Tongue (tissue), 2 donors: ENCODE measurements around a stretch of chr5.

DNA sequence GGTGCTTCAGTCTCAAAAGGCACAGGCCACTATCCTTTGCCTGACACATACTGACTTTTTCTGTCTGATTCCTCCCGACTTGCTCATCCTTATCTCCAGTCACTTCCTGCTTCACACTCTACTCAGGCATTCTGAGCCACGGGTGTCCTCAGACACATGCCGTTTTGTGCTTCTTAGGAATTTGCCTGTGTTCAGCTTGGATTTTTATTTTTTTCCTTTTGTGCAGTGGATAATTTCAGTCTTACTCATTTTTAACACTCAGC, 54.0 kb downstream of the MAN2A1 start:
- RAMPAGE, long total RNA, result no peak

DNA sequence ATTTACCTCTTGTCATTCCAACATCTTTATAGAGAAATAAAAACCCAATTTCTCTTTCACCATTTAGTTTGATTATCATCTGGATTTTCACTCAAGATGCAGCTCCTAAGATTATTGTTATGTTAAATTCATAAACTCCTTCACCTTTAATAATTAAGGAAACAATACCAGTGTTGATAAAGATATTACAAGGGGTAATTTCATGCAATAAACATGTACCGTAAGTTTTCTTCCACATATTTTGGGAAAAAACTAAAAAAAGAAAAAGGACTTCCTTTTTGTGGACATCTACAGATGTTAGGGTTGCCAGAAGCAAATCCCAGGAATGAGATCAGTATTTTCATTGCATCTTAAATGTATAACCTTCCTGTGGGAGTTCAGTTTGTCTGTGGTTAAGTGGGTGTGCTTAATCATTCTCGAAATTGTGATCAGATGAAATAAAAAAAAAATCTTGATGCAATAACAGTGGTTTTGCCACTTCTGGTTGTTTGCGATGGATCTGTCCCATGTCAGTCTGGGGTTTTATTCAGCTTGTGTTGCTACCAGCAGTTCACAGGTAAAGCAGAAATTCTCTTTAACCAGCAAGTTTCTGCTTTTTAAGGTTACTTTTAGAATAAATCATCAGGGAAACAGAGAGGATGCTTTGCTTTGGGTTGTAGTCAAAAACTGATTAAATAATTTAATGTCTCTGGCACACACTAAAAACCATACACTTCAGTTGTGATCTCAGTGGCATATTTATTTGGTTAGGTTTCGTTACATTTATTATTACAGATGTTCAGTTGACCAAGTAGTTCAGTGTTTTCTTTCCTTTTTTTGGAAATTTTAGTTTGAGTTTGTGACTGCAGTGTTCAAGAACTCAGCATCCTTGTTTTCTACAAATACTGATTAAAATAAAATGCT, 179.0 kb downstream of the MAN2A1 start:
- RAMPAGE, long total RNA, result no peak

- RAMPAGE, long total RNA, result no peak
Observed at GRCh38 chr5:110737988-110738439, 793 bp upstream of the SLC25A46 start.

- RAMPAGE, long total RNA, result no peak
Observed at GRCh38 chr5:111225896-111226258, 1.7 kb downstream of the CAMK4 start.

DNA sequence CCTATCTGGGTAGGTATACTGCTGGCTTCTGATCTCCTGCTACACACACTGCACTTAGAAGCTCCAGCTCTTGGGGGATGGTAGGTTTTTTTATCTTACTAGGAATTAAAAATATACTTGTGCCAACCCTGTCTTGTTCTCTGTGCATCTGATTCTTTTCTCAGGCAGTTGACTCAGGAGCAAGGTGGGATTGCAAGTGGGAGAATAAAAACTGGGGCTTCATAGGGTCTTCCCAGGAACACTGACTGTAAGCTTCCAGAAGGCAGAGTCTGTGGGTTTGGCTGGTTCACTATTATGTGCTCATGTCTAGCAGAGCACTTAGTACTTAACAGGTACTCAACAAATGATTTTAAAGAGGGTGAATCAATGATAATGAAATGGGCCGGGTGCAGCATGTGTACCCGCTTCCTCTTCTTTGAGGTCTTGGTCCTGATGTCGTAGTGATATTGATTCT, 5.5 kb downstream of the CAMK4 start:
- RAMPAGE, long total RNA, result no peak

- RAMPAGE, long total RNA, result no peak
Observed at GRCh38 chr5:111254556-111254980, 30.4 kb downstream of the CAMK4 start.

- RAMPAGE, long total RNA, result no peak
Observed at GRCh38 chr5:112160368-112161387, 258.4 kb downstream of the EPB41L4A start.

DNA sequence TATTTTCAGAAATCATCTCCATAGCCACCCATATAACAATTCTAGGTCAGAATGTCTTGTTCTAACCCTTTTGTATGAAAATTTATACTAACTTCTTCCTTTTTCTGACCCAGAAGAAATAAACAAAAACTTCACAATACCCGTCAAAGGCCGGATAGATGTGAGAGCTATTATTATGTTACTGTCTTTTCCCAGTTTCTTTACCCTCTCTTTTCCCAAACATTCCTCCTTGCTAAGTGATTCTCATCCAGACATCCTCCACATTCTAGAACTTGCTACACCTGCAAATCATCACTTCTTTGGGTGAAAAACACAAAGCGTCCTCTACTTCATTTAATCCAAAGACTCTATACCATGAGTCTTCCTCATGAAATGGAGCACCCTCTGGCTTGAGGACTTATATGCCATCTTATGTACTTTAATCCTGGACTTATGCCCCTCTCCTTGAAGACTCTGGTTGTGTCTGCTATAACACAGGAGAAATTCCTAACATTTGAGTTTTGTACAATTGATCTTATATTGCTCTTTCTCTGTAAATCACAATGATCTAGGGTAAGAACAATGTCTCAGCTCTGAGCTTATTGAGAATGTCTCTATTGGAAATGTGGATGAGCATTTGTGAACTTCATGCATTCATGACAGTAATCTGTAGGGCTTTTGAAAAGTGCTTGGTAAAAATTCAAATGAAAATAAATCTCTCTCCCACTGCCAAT, 194.0 kb downstream of the EPB41L4A start:
- RAMPAGE, long total RNA, result no peak

DNA sequence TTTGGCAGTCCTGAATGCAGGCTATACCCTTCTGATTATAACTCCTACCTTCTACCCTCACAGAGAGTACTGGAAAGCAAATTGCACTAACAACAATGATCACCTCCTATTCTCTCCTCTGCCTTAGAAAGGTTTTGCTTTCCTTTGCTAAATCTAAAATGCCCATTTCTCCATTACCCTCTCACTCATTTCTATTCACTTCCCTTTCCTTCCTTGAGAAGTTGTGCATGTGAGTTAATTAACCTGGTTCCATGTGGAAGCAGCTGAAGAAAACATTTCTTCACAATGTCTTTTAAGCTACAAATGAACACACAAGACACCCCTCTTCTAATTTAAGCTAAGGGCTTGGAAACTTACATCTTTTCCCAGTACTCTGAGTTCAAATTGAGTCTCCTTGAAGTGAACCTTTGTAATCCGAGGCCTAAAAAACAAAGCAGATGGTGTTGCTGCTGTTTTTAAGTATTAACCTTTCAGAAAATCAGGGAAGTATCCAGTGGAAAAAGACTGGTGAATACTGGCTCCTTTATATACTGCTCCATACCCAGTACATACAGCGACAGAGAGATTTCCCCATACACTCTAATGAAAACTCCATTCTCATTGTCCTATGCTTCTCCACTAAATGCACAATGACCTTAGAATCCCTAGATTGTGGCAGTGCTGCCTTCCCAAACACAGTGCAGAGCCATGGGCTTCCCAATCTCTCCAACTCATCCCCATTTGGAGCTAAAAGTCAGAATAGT, 160.0 kb downstream of the EPB41L4A start:
- RAMPAGE, long total RNA, result no peak

DNA sequence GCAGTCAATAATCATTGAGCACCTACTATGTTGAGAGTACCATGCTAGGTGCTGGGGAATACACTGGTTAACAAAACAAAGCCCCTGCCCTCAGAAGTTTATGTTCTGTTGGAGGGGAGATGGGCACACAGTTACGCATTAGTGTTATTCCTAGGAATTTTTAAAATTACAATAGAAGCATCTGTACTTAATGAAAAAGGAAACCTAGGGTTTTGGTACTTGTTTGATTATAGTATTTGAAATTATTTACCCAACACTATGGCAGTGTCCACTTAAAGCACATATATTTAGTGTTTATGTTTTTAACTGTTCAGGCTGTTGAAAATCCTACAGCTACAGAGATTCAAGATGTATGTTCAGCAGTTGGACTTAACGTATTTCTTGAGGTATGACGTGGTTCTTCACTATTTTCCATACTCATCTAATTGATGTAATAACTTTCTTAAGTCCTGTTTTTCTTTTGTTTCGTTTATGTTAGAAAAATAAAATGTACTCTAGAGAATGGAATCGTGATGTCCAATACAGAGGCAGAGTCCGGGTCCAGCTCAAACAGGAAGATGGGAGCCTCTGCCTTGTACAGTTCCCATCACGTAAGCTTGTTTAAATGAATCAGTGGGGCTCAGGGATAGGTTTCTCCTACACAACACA, 3.2 kb downstream of the SRP19 start:
- RAMPAGE, long total RNA, result no peak

DNA sequence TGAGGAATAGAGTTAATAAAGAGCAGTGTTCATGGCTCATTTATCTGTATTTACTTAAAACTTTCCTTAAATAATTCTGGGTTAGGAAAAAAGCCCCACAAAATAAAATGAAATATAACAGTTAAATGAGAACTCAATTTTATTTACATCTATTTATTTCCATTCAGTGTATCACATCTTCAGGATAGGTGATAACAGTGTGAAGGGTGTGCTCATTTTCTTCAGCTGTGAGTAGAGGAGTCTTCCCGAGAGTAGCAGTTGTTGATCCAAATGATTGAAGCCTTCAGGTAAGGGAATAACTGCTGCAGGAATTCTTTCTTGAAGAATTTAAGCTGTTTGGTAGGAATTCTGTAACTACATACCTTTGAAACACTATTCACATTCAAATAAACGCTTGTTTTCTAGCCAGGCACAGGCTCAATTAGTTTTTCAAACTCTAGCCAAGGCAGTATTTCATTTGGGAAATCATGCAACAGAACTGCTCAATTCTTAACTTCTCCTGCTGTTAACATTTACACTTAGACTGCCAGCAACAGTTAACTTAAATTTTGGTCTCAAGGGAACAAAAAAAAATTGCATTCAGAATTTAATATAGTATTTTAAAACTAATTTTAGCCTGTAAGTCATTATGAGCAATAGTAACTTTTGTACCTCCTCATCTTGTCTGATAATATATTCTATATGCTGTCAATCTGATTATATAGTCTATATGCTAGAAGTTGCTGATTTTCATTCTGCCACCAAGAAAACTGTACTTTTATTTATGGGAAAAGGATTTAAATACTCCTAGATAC, 15.4 kb downstream of the SRP19 start:
- RAMPAGE, long total RNA, result no peak

GRCh38 chr5:113105509-113106148, 129.0 kb downstream of the DCP2 start:
- RAMPAGE, long total RNA, result no peak

GRCh38 chr5:113140830-113141663, 164.4 kb downstream of the DCP2 start:
- RAMPAGE, long total RNA, result no peak

DNA sequence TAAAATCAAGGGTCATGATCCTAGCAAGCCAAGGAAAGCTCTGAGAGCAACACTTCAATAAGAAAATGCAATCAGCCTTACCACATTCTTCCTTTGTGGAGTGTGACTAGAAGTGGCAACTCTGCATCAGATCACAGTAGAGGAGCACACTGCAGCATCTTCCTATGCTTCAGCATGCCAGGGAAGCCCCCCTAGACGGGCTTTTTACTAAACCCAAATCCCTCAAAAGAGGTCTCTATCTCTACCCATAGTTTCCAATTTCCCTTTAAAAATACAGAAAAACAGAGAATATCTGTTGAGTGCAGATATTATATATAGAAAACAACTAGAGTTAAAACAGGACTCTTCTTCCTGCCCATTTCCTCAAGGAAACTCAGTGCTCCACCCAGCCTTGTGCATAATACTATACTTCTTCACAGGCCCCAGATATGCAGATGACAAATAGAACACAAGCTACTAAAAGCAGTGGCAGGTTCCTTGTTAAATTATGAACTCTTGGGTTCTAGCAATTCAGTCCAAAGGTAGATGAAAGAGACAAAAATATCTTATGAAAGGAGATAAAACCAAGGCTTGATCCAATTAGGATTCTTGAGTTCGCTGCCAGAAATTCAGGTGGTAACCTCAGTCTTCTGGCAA, 200.3 kb downstream of the TSSK1B start:
- RAMPAGE, long total RNA, result no peak

- RAMPAGE, long total RNA, result no peak
Observed at GRCh38 chr5:113514457-113514803, 936 bp downstream of the YTHDC2 start.

DNA sequence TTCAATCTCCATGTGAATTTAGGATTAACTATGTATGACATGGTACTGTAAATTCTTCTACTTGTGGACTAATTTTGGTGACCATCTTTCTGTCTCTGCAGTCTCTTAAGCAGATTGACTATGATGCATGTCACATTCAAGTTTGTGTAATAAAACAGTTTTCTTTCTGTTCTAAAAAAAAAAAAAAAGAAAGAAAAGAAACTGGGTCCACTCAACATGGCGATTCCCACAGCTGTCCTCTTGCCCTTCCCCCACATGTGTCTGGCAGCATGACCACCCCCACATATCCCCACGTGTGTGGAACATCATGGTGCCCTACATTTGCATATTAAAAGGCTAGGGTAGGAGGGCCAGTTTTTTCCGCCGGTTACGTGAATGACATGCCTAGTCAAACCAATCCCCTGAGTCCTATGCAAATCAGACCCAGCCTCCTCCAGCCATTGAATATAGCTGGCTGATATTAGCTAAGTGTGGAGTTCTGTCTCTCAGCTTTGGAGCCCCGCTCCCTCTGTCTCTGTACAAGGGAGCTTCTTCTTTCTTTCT, 32.9 kb upstream of the CCDC112 start:
- RAMPAGE, long total RNA, result no peak

- RAMPAGE, long total RNA, result no peak
Observed at GRCh38 chr5:115602631-115602985, 329 bp upstream of the TICAM2 start.

- RAMPAGE, long total RNA, result no peak
Observed at GRCh38 chr5:115607835-115608439, 5.7 kb upstream of the TICAM2 start.

DNA sequence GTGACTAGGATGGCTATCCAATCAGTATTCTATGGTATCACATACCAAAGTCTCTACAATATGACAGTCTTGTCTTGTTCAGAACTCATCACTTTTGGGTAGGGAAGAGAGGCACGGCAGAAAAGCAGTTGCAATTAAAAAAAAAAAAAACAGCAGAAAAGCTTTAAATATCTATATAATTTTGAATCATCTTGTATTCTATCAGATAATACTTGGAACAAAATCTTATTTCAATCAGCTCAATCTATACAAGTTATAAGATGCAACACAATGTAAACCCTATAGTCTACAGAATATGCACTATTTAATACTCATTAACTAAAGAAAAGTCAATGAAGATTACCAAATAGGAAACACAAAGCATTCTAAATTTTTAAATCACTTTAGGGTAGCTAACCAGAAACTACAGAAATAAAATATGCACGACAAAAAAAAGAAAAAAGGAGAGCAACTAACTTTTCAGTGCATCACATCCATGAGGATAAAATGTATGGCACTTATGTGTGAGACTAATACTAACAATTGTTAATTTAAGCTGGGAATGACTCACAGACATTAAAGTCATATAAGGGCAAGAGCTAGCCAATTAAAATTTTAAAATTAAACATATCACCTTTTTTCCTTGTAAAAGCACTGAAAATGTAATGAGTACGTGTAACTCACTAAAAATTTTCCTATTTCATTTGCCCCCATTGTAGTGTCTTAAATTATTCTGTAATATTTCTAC, 10.9 kb downstream of the TMED7 start:
- RAMPAGE, long total RNA, result no peak

- RAMPAGE, long total RNA, result no peak
Observed at GRCh38 chr5:115738597-115739496, 77.6 kb downstream of the CDO1 start.